ENCODE measurements around the gene BPI.

DNA sequence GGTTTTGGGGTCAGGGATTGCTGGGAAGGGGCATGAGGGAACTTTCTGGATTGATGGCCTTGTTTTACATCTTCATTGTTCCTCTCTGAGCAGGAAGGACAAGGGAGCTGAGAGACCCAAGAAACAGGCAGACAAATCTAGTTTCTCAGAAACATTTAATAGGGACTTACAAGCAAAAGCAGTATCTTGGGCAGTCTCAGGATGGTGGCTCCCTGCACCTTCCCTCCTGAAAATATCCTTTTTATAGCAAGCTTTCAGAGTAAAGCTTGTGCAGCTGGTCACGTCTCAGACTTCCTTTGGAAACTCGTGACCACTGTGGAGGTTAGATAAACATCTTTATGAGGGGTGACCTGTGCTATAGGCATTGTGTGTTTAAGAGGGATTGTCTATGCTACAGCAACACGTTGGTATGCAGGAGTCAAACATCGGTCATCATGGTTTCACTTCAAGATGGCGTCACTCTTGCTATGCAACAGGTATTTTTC lies 14.4 kb upstream of the BLCAP start:
- PRO-cap = no peak

DNA sequence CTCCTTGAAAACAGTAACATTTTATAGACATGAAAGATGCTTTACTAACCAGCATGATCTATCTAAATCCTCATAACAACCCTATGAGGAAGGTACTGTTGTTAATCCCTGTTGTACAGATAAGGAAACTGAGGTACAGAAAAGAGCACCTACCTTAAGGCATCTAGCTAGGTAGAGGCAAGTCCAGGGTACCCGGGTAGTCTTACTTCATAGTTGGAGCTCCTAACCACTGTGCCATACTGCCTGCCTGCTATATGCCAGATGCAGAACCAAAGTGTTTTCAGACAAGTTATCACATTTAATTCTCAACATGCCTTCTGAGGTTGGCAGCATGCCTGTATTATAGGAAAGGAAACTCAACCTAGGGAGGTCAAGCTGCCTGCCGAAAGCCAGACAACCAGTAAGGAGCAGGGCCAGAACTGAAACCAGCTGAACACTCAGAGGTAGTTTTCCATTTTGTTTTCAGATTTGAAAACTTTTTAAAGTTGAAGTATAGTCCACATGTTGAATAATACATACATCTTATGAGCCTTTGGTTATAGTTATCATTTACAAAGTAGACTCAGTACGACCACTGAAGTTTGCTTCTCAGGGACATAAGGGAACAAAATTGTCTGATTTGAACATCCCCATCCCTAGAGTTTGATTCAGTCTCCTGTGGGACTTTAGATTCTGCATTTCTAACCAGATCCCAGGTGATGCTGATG lies 5.4 kb downstream of the CTNNBL1 start:
- PRO-cap = no peak

DNA sequence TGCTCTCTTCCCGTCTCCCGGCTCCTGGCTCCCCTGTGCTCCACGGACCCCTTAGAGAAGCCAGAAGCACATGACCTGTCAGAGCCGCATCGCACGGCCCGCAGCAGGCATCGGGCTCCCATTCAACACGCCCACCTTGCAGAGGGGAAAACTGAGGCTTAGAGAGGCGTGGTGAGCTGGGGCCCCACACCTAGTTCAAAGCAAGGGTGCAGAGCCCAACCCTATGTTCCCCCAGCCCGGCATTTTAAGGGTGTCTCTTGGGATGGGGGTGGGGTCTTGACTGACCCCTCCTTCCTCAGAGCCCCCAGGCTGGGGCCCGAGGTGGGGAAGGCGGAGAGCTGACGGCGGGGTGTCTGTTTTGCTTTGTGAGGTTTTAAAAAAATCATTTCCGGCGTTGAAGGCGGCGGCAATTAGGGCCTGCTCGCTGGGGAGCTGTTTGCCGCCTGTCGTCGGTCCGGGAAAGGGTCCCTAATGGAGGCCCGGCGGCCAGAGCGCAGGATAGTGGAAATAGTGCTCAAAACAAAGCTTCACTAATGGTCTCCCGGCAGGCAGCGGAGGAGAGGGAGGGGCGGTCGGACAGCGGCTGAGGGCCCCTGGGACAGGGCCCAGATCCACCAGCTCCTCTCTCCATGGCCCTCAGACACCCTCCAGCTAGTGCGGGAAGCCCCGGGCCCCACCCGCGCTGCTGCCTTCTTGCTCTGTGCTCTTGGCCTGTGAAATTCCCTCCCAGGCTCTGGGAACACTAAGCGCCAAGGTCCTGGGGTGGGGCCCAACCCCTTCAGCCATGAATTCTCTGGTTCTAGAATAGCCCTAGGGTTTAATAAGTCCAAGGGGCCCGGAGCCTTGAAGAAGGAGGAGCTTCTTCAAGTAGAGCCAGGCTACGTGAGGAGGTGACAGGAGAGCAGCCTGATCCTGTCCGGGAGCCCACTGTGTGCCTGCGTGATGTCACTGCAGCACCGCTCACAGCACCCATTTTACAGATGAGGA lies 12.0 kb downstream of the VSTM2L start:
- PRO-cap = no peak

- PRO-cap = no peak
Observed at GRCh38 chr20:38126943-38127914, 37.8 kb downstream of the TGM2 start.

DNA sequence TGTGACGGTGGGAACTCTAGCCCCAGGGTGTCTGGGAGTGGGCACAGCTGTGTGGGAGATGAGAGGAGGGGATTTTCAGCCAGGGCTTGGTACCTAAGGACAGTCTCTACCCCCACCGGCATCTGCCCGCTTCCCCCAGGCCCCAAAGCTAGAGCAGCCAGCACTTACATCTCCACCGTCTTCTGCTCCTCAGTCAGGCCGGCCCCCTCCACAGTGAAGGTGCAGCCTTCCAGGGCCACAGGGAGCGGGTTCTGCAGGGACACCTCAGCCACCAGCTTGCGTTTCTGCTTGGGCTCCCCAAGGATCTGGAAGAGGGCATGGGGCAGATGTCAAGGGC lies 34.2 kb downstream of the TGM2 start:
- PRO-cap = no peak

DNA sequence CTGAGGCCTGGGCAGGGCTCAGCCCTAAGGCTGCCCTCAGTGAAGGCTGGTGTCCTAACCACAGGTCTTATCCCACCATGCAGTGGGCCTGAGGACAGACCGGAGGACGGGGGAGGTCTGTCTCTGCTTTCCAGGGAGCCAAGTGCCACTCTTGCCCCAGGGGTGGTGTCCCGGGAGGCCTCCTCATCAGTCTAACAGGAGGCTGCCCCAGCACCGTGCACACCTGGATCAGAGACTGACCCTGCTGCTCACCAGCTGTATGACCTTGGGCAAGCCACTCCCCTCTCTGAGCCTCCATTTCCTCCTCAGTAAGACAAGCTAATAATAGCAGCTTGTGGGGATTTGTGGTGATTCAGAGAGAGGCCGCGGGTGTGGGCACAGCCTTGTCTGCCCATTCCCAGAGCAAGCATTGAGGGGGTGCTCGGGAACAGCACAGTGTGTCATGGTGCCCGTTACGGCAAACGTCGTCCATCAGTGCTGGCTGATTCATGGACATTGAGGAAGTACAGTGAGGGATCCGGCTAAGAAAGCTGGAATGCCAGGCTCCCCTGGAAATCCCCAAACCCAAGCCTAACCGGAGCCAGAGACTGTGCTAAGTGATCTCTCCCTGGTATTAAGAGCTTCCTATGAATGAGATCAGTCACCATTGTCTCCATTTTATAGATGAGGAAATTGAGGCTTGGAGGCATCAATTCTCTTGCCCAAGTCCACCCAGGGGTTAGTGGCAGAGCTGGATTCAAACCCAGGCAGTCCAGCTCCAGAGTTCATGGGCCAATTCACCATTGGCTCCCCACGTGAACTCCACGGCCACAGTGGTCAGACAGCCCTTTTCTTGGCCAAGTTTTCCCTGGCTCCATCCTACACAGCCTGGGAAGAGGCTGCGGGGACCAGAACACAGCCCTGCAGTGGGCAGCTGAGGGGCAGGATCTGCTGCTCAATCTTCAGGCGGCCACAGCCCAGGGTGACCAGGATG lies 20.8 kb downstream of the TGM2 start:
- PRO-cap = bidirectional peak, plus-strand start at position 350 of the sequence, minus-strand start at position 237 of the sequence

- PRO-cap = no peak
Observed at GRCh38 chr20:38150813-38151099, 14.3 kb downstream of the TGM2 start.

DNA sequence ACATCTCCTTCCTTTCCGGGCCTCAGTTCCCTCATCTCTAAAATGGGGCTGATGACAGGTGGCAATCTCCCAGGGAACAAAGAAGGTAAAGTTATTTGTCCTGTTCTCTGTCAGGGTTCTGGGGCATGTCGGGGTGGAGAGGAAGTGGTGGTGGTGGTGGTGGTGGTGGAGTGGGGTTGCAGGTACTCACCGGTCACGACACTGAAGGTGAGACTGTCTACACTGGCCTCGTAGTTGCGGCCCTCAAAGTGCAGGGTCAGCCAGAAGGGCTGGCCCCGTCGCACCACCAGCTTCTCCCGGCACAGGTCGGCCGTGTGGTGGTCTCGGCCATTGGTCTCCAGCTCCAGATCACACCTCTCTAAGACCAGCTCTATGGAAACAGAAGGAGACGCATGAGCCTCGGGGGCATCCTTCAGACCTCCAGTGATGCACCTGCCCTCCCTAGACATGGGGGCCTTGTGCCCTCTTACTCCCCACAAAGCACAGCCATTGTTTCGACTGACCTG lies 3.8 kb downstream of the TGM2 start:
- PRO-cap = no peak

DNA sequence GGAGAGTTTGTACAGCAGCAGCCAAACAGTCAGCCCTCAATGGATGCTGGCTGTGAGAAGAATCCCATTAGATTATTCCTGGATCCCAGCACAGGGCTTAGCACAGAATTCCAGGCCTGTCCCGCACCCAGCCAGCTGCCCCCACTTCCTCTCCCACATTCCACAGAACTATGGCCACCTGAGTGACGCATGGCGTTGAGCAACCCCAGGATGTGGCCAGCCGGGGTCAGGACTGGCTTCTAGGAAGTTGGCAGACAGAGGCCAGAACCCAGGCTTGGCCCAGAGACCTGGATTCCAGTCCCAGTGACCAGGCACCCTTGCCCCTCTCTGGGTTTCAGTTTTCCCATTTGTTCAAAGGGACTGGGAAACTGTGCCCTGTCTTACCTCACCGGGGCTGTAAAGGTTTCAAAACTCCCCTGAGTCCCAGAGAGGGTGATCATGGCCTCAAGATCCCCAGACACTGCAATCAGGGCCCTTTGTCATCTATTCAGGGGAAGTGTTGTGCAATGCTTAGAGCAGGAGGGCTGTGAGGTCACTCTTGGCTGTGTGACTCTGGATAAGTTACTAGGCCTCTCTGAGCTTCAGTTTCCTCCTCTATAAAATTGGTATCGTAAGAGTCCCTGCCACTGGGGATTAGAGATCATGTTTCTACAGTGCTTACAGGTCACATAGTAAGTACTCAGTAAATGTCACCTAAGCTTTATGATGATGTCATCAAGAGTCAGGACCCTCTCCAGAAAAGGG lies 3.1 kb upstream of the TGM2 start:
- PRO-cap = no peak

- PRO-cap = no peak
Observed at GRCh38 chr20:38245630-38246215, 14.8 kb downstream of the KIAA1755 start.

- PRO-cap = no peak
Observed at GRCh38 chr20:38303692-38304435, at the start of gene BPI. Gene BPI, plus strand, starts transcription at chr20:38304156.

GRCh38 chr20:38353116-38353852 lies 7.0 kb downstream of the LBP start:
- PRO-cap = no peak

DNA sequence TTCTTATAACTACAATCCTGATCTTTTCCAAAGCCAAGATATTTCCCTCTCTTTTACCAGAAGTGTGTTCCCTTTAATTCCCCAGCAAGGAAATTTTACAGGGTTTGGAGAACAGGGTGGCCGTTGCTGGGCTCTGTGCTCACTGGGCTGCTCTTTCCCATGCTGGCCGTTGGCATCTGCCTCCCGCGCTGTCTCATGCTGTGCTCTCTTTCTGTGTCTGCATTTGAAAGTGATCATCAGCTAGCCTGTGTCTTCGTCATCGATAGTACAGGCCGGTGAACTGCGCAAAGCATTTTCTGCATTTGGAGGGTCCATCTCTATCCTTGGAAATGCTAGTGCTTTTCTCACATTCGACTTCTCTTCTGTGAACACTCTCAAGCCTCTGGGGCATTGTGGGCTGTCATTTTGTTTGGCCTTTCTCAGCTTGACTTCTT lies 30.8 kb upstream of the RALGAPB start:
- PRO-cap = no peak

DNA sequence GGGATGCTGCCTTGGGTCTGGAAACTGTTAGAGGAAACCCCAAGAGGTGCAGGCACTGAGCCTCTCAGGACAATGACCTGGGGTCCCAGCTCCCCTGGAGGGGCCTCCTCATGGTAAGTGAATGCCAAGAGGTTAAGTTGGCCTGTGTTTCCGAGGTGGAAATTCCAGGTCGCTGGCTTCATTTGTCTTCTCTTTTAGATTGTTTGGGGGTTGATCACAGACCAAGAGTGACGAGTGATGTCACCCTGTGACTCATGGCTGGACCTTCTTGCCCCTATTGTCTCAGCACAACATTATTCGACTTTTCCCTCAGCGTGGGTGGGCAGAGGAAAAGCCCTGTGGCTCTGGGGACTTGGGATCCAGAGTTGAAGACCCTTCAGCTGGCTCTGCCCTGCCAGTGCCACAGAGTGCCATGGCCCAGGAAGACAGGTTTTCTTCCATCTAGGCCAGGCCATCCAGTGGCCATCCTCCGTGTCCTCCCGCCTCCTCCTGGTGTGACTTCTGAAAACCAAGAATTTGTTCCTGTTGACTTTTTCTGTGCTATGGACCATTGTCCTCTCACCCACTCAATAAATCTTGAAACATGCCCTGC lies 22.2 kb upstream of the RALGAPB start:
- PRO-cap = no peak

DNA sequence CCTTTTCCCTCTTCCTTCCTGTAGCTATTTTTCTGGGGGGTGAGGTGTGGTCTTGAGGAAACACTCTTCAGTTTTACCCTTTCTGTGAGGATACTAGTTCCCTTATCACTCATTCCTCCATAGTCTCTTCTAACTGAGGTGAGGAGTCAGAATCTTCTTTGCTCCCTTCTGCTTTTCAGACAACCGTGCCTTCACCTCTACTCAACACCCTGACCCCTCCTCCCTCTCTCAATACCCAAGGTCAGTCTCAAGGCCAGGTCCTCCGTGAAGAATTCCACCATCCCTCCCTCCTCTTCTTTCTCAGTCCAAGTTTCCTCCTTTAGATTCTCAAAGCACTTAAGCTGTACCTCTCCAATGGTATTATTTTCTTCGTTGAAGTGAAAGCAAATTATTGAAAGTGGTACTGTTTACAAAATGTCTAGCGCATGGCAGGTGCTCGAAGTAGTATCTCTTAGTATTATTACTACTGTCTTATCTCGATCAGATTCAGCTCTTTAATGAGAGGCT lies 768 bp upstream of the RALGAPB start:
- PRO-cap = no peak

DNA sequence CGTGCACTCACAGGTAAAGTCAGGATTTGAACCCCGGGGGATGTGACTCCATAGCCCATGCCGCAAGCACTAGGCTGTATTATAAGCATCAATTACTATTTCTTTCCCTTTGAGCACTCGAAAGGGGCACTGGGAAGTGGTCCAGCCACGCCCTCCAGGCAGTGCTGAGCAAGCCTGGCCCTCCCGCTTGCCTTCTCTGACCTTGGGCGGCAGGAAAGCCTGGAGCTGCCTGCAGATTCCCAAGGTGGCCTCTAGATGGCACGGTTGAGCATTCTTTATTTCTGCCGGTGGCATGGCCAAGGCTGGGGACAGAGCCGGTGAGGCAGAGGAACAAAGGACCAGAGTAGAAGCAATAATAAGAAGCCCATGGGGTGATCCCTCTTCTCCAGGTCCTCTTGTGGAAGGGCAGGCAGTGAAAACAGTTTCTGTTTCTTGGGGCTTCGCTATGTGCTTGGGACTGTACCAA lies 52.6 kb downstream of the ADIG start:
- PRO-cap = no peak

DNA sequence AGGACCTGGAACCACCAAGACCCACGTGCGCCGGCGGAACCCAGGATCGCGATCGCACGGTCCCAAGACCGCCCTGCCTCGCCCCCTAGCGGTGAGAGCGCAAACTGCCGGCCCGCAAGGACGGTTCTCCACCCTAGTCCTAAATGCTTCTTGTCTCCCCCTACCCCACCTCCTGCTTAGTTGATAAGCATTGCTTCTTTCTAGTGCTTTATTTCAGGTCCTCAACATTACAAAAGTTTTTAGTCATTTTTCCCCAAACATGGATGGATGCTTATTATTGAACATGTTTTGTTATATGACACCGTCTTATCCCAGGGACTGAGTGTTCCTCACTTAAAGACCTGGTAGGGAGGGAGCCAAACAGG lies 7.3 kb downstream of the SLC32A1 start:
- PRO-cap = no peak

- PRO-cap = no peak
Observed at GRCh38 chr20:38818222-38818697, 12.8 kb downstream of the PPP1R16B start.

DNA sequence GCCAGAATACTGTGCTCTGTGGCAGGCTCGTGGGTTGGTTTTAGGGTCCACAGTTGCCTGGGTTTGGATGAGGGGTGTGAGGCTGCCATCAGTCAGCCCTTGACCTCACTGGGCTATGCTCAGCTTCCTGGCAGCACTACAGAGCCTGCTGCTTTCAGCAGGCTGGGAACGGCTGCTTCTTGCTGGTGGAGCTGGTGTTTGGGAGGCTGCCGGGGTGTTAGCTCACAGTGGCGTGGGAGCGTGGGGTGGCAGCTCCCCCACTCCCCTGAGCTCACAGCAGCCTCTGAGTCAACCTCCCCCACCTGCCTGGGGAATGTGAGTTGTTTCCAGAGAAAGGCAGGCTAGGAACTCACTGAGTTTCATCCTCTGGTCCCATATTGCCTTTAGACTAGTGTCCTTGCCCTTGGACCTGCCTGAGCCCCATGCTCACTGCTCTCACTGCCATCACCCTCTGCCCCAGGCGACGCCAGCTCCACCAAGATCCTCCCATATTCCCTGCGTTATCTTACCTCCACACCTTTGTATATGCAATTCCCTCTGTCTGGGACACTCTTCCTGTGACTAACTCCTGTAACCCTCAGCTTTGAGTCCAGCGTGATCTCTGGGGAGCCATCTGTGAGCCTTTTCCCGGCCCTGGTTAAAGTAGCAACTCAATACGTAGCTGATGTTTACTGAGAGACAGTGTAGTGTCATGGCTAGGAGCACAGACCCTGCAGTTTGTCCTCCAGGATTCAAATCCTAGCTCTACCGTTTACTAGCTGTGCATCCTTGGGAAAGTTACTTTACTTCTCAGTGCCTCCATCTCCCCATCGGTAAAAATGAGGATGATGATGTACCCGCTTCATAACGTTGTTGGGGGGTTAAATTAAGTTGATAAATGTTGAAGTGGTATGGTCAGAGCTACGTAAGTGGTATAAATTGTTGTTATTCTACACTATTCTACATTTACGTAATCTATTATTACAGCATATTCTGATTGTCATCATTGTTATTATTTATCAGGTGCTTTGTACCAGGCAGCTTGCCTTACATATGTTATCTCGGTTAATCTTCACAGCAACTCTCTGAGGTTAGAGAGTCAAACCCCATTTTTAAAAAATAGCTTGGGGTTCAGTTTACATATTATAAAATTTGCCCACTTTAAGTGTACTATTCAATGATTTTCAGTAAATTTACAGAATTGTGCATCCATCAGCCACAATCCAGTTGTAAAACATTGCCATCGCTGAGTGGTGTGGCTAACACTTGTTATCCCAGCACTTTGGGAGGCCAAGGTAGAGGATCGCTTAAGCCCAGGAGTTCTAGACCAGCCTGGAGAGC lies 35.0 kb downstream of the PPP1R16B start:
- PRO-cap = unidirectional peak, minus-strand start at position 814 of the sequence

DNA sequence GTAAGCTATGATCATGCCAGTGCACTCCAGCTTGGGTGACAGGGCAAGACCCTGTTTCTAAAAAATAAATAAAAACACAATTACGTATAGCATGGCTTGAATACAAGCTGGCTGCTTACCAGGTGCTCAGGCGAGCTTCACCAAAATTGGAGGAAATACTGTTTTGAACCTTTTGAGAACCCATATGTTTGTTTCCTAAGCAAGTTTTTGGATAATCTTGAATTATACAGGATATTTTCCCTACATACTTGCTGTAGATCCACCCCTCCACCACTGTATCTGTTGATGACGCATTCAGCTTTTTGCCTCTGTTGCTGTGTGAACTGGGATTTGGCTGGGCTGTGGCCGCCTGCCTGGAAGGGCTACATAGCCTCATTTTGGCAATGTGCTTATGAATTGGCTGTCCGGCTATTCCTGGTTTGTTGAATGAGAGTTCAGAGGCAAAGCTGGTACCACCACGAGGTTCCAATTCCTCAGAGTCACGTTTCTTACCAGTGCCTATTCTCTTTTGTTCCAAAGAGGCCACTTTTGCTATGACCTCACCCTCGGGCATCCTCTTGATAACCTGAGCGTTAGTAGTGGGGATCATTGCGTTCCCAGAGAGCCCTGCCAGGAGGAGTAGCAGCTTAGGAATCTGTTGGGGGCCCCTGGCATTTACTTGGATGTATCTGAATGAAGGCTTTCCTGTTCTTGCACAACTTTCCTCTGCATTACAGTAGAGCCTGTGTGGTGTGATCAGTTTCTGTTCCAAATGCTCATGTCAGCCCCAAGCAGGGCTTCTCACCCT lies 6.3 kb downstream of the FAM83D start:
- PRO-cap = no peak

Measured in vermiform appendix (tissue), 1 donor.